ENCODE results near the gene LEFTY1.

DNA sequence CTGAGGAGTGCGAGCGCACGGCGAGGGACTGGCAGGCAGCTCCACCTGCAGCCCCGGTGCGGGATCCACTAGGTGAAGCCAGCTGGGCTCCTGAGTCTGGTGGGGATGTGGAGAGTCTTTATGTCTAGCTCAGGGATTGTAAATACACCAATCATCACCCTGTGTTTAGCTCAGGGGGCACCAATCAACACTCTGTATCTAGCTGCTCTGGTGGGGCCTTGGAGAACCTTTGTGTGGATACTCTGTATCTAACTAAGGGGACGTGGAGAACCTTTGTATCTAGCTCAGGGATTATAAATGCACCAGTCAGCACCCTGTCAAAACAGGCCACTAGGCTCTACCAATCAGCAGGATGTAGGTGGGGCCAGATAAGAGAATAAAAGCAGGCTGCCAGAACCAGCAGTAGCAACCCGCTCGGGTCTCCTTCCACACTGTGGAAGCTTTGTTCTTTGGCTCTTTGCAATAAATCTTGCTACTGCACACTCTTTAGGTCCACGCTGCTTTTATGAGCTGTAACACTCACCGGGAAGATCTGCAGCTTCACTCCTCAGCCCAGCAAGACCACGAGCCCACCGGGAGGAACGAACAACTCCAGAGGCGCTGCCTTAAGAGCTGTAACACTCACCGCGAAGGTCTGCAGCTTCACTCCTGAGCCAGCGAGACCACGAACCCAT is 45.4 kb upstream of the LBR start:
- RRBS, result no CpG with 5 or more reads among the region's 19 CpGs

- RRBS, result no CpG with 5 or more reads among the region's 4 CpGs
Observed at GRCh38 chr1:225649507-225650068, 3.3 kb downstream of the ENAH start.

- RRBS, result no CpG with 5 or more reads among the region's 7 CpGs
Observed at GRCh38 chr1:225818208-225818671, 8.3 kb downstream of the EPHX1 start.

GRCh38 chr1:225844961-225845733 is 35.2 kb downstream of the EPHX1 start:
- RRBS, result no CpG with 5 or more reads among the region's 25 CpGs

- RRBS, result no CpG with 5 or more reads among the region's 5 CpGs
Observed at GRCh38 chr1:225878910-225879449, 3.2 kb downstream of the TMEM63A start.

- RRBS, result 84% methylated on average over 5 of the region's 8 CpGs
Observed at GRCh38 chr1:225888453-225888798, 520 bp downstream of the LEFTY1 start.

- RRBS, result no CpG with 5 or more reads among the region's 18 CpGs
Observed at GRCh38 chr1:225888799-225889595, at the start of gene LEFTY1. TSS of gene LEFTY1 (minus strand) at chr1:225889146.

GRCh38 chr1:225919834-225920560 is 4.1 kb downstream of the PYCR2 start:
- RRBS, result no CpG with 5 or more reads among the region's 7 CpGs

DNA sequence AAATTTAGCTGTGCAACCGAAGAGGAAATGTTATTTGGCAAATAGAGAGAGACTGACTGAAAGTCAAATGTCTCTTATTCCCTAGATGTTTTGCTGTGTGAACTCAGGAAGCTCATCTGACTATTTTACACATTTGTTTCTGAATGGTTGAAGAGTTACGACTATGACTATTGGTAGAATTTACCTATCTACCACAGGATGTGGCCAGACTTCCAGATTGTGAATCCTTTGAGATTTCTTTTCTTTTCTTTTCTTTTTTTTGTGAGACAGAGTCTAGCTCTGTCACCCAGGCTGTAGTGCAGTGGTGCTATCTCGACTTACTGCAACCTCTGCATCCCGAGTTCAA is 5.3 kb upstream of the SDE2 start:
- RRBS, result no CpG with 5 or more reads among the region's 4 CpGs

DNA sequence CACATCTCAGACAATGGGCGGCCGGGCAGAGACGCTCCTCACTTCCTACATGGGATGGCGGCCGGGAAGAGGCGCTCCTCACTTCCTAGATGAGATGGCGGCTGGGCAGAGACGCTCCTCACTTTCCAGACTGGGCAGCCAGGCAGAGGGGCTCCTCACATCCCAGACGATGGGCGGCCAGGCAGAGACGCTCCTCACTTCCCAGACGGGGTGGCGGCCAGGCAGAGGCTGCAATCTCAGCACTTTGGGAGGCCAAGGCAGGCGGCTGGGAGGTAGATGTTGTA is 52.8 kb downstream of the H3-3A start:
- RRBS, result no CpG with 5 or more reads among the region's 14 CpGs

GRCh38 chr1:226185529-226185993 is 980 bp downstream of the ACBD3 start:
- RRBS, result no CpG with 5 or more reads among the region's 8 CpGs

DNA sequence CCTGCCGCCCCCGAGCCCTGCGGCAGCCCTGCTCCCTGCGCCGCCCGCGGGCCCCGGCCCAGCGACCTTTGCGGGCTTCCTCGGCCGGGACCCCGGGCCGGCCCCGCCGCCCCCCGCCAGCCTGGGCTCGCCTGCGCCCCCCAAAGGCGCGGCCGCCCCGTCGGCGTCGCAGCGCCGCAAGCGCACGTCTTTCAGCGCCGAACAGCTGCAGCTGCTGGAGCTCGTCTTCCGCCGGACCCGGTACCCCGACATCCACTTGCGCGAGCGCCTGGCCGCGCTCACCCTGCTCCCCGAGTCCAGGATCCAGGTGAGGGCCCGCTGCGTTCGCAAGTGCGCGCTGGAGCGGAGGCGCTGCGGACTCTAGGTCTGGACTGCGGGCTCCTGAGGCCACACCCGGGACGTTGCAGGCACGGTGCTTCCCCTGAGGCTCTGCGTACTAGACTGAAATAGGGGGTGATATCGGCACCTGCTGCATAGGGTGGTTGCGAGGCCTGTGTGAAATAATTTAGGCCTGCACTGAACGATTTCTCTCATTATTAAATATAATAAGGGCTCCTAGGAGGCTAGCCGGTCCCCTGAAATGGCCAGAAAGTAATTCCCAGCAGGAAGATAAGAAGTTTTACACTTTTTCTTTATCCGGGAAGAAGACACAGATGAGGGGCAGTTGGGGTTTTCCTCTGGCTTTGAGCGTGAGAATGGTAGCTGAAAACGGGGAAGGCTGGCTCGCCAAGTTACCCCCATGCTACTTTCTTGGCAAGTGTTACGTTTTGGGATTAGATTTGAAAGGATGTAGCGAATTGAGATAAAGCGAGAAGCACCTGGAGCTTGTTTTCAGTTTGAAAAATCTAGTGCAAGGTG is 533 bp downstream of the MIXL1 start:
- RRBS, result 6% methylated on average over 10 of the region's 67 CpGs

DNA sequence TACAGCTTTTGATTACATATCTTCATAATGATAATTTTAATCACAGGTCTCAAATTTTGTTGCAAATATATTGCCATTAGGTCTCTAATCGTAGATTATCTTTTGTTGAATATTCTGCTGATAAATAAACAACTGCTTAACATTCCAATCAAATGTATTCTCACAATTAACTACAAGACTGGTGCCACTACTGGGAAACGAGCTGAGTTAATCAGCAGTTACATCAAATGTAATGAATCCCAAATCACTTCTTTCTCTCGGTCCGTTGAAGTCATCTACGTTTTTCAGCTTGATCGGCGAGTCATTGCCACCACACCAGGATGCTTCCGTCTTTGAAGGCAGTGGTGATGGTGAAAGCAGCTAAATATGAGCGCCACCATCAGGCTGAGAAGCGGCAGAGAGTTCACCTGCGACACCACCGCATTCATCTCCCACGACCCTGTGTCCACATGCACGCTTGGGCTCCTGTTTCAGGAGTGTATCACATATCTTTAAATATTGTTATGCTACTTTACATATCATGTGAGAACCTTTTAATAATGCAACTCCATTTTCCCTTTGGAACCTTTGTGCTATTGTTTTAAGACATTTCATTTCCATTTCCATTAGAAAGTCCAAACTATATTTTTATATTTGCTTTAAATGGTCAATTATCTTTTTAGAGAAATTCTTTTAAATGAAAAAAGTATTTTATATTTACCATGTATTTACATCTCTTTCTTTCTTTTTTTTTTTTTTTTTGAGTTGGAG is 24.4 kb upstream of the LIN9 start:
- RRBS, result no CpG with 5 or more reads among the region's 14 CpGs

GRCh38 chr1:226407339-226407446 is 700 bp downstream of the PARP1 start:
- RRBS, result no CpG with 5 or more reads among the region's 2 CpGs

GRCh38 chr1:226643046-226643619 is 94.6 kb downstream of the STUM start:
- RRBS, result no CpG with 5 or more reads among the region's 12 CpGs

GRCh38 chr1:226672114-226672803 is 66.8 kb downstream of the ITPKB start:
- RRBS, result no CpG with 5 or more reads among the region's 10 CpGs

- RRBS, result no CpG with 5 or more reads among the region's 2 CpGs
Observed at GRCh38 chr1:226728568-226728949, 10.5 kb downstream of the ITPKB start.

GRCh38 chr1:226735987-226737088 is 2.7 kb downstream of the ITPKB start:
- RRBS, result 33% methylated on average over 7 of the region's 54 CpGs

GRCh38 chr1:226739600-226740505 is 771 bp upstream of the ITPKB start:
- RRBS, result no CpG with 5 or more reads among the region's 5 CpGs

- RRBS, result no CpG with 5 or more reads among the region's 1 CpG
Observed at GRCh38 chr1:226806862-226807467, 63.5 kb upstream of the PSEN2 start.

Data from epithelial cell of esophagus (primary cell).